AG09319 (cell line): ENCODE measurements around a stretch of chr13.

DNA sequence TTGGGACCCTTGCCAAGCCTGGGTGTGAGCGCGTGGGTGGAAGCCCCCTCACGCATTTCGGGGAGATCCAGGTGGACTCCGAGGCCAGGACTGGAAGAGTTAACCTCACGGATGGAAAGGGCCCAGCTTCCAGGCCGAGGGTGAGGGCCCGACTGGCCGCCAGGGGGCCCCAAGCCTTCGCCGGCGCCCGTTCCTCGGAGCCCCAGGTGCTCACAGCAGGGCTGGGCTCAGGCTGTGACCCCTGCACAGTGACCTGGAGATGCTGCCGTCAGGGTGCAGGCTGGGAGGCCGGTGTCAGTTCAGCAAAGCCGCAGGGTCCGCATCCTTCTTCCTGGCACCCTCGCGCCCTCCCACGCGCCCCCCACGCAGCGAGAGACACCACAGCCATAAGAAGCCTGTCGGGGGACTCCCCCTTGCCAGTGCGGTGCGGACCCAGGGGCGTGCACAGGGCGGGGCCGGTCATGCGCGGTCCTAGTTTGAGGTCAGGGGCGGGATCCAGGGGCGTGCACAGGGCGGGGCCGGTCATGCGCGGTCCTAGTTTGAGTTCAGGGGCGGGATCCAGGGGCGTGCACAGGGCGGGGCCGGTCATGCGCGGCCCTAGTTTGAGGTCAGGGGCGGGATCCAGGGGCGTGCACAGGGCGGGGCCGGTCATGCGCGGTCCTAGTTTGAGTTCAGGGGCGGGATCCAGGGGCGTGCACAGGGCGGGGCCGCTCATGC is 34.0 kb upstream of the TMEM255B start:
- RRBS = no CpG with 5 or more reads among the region's 54 CpGs

GRCh38 chr13:113741819-113742514 is 17.1 kb upstream of the TMEM255B start:
- RRBS = 37% methylated on average over 2 of the region's 17 CpGs

- RRBS = no CpG with 5 or more reads among the region's 18 CpGs
Measured at GRCh38 chr13:113789644-113790248, 30.7 kb downstream of the TMEM255B start.

DNA sequence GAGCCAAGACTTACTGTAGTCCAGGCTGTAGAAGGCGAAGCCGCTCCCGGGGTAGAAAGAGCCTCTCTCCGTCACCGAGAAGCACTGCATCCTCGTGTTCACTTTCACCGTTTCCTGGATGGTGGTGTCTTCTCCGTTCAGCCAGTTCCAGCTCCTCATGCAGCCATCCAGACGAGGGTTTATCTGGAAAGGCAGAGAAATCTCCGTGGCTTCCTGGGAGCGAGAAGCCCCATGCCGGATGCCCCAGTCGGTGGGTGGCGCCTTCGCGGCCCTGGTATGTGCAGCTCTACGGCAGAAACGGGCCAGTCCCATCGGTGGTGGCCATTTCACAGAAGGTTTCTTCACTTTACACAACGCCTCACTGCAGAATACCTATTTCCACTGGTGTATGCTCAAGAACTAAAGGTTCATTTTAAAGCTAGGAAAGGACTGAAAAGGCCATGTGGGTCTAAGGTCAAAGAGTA is 36.9 kb downstream of the GAS6 start:
- RRBS = no CpG with 5 or more reads among the region's 20 CpGs

DNA sequence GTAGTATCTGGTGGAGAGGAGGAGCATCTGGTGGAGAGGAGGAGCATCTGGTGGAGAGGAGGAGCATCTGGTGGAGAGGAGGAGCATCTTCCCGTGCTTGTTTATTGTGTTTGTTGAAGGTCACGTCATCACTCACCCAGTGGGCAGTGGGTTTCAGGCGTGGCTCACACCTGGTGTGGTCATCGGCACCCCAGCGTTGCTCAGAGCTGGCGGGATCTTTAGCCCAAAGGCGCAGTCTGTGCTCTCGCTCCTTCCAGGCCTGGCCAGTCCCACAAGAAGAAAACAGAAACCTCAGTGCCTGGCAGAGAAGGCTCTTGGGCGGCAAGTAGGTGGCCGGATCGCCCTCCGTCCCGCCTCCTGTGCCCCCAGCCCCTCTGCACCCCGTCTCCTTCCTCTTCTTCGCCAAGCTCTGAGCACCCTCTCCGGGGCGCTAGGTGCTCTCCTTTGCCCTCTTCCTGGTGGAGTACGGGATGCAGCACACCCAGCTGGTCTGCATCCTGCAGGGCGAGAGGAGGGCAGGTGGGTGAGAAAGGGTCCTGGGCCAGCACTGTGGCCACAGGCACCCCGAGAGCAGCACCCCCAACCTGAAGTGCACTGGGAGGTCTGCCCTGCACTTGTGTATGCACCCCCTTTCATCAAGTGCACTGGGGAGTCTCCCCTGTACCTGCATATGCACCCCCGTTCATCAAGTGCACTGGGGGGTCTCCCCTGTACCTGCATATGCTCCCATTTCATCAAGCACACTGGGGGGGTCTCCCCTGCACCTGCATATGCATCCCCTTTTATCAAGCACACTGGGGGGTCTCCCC is 17.3 kb downstream of the C13orf46 start:
- RRBS = no CpG with 5 or more reads among the region's 21 CpGs

DNA sequence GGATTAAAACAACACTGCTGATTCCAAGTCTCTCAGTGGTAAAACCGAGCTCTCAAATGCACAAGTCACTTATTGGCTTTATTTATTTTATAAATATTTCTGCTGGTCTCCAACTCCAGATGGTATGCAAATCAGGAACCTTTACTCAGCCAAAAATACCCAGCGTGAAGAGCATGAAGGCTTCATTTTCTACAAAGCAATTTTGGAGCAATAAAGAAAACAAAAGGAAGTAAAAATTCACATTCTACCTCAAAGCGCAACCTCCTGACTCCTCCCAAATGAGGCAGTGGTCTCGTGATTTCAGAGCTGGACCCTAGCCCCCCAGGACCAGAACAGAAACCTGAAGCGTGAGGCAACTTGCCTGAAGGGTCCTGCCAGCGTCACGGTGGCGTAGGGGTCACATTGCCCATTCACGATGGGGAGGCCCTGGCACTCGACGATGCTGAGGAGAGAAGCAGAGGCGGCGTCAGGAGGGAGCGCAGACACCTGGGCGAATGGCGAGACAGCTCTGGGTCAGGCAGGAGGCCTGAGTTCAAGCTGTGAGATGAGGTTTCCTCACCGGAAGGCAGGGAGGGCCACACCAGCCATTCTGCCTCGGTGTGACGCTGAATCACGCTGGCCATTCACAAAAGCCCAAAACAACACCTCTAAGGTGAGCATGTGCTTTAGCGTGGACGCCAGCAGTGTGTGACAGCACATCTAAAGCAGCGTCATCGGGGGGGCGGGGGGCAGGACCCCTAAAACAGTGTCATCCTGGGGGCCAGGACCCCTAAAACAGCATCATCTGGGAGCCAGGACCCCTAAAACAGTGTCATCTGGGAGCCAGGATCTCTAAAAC is 53.8 kb upstream of the C13orf46 start:
- RRBS = no CpG with 5 or more reads among the region's 25 CpGs

GRCh38 chr13:114032036-114032518 is 58.2 kb upstream of the C13orf46 start:
- RRBS = no CpG with 5 or more reads among the region's 10 CpGs

GRCh38 chr13:114036783-114037337 is 63.0 kb upstream of the C13orf46 start:
- RRBS = no CpG with 5 or more reads among the region's 27 CpGs

DNA sequence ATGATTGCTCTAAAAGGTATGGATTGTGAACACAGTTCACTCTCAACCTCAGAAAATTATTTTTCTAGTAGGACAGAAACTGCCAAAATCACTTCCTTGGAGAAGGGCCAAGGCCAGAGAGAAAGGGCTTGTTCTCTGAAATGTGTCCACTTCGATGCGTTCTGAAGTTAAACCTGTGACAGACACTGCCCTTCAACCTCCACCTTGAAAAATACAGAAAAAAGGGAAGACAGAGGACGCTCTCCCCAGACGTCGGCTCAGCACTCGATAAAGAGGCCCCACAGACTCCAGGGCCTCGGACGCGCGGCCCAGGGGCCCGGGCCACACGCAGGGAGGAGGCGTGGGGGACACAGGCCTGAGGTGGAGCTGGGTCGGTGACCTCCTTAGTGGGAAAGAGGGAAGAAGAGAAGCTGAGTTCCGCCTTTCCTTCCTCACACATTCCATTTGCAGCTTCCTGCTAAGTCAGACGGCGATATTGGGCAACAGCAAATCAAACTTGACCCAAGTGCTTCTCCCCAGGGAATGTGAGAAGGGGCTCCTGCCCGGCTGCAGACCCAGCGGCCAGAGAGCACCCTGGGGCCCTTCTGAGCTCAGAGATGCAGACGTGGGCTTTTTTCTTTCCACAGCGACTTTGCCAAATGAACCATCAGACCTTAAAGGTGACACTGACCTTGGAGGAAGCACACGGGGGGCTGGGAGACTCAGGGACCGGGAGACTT is 63.5 kb downstream of the RASA3 start:
- RRBS = no CpG with 5 or more reads among the region's 23 CpGs

DNA sequence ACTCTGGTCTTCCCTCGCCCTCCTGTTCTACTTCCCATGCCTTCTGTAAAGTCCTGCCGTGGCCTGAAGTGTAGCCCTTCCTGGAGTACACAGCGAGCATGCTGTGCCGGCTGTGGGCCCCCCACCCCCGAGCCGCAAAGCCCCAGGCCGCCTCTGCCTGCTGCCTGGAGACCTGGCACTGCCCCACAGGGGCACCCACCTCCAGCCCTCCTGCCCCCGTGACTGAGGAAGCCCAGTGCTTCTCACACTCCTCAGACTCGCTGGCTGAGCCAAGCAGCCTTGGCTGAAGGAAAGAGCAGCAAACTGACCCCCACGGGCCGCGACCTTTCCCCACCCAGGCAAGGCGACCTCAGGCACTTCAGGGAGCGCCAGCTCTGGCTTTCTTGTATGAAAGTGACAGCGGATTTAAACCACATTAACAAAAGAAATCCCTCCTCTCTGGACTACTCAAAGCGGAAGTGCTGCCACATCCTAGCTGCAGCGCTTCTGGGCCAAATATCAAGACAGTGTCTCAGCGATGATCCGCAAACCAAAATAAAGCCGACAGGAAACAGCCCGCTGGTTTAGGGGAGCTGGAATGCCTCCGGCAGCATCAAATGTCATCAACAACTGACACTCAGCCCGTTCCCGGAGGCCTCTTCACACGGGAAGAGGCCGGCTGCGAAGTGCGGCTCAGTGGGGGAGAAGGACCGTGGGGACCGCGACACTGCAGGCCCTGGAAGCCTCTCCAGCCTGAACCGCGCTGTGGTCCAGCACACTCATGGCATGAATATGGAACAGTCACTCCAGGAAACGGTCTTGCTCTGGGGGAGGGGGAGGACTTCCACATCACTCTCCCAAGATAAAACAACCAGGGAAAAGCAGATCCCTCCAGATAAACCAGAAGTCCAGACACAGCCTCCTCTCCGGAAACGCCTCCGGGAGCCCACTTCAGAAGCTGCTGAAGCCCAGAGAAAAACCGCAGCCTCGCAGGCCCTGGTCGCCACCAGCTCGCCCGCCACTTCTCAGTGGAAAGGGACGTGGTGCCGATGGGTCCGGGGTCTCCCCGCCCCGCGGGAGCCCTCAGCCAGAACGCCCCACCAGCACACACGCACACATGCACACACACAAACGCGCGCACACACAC is 1.4 kb downstream of the RASA3 start:
- RRBS = 10% methylated on average over 2 of the region's 53 CpGs

DNA sequence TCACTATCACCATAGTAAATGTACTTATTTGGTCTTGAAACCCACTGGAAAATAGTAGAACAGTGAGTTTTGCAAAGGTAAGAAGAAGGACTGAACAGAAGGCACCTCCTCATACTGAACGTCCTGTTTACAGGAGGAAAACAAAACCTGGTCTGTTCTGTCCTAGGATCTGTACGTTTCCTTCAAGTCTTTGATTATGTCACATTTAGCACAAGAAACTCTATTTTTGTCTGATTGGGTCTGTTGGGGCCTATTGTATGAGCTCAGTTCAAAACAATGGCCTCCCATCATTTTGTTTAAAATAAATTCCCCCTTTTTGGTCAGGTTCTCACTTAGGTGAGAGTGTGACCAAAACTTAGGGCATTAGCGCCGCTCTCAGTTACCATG is 11.2 kb upstream of the CFAP97D2 start:
- RRBS = no CpG with 5 or more reads among the region's 4 CpGs

GRCh38 chr13:114268524-114268868 is 12.9 kb upstream of the UPF3A start:
- RRBS = no CpG with 5 or more reads among the region's 3 CpGs

DNA sequence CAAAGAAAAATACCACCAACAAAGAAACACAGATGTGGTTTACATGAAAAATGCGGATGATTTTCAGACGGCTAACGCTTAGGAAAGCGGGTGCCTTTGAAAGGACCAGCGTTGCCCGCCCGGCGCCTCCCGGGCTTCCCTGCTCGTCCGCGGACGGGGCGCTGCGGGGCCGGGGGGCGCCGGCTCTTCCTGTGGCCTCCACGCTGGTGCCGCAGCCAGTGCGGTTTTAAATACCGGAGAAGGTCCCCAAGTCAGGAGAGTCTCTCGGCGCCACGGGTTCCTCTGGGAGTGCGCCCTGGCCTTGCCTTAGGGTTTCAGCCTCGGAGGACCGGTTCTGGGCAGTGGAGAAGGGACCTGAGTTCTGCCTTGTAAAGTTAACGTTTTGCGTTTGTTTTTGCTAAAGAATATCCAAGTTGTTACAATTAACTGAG is 899 bp downstream of the UPF3A start:
- RRBS = 1% methylated on average over 17 of the region's 30 CpGs

DNA sequence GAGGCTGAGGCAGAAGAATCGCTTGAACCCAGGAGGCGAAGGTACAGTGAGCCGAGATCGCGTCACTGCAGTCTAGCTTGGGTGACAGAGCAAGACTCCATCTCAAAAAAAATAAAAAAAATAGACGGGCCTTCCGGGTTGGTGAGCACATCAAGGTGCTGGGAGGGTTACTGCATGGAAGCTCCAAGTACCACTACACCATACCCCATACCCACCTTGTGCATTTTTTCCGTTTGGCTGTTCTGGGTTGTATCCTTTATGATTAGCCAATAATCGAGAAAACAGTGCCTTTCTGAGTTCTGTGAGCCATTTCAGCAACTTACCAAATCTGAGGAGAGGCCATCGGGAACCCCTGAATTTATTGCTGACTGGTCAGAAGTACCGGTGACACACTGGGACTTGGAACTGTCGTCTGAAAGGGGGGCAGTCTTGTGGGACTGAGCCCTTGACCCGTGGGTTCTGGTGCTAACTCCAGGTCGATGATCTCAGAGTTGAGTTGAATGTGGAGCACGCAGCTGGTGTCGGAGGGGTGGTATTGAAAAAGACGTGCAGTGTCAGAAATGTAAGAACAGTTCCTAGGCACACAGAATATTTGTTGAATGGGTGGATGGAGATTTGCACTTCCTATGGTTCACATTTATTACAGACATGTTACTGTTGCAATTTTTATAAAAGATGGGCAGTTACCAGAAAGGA is 15.0 kb downstream of the UPF3A start:
- RRBS = no CpG with 5 or more reads among the region's 17 CpGs

DNA sequence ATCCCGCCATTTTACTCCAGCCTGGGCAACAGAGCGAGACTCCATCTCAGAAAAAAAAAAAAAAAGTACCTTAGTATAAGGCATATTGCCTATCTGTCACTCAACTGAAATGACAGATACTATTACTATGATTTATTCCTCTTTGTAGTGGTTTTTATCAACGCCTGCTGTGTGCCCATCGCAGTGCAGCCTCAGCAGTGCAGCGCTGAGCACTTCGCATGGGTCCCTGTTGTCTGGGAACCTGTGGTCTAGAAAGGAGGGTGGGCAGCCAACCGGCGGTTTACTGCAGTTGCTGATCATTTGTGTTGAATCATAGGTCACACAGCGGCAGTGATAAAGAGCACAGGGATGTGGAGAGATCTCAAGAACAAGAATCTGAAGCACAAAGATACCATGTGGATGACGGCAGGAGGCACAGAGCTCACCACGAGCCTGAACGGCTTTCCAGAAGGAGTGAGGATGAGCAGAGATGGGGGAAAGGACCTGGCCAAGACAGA is 12.8 kb upstream of the CHAMP1 start:
- RRBS = no CpG with 5 or more reads among the region's 12 CpGs